Parietal lobe (tissue), 2 donors: ENCODE data around the gene IL15RA.

- RAMPAGE, long total RNA, result no peak
Observed at GRCh38 chr10:5888603-5889583, 800 bp downstream of the ANKRD16 start.

DNA sequence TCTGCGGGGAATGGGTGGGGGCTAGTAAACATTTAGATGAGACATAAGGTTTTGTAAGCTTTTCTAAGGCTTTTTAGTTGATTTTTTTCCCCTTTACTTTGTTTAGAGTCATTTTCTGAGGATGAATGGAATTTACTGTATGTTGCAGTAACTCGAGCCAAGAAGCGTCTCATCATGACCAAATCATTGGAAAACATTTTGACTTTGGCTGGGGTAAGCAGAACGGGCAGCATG, 37.2 kb downstream of the FBH1 start:
- RAMPAGE, long total RNA, result no peak

DNA sequence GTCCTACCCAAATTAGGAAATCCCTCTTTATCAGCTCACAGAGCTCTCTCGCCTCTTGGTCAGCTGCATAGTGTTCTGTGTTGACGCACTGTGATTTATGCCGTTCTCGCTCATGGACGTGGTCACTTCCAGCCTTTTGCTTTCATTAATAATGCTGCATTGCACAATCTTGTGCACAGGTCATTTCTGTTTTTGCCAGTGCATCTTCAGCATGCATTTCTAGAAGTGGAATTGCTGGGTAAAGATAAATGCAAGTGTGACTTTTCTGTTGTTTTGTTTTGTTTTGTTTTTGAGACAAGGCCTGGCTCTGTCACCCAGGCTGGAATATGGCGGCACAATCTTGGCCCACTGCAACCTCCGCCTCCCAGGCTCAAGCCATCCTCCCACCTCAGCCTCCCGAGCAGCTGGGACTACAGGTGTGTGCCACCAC, 42.4 kb downstream of the FBH1 start:
- RAMPAGE, long total RNA, result no peak

- RAMPAGE, long total RNA, result no peak
Observed at GRCh38 chr10:5961307-5961936, 15.9 kb downstream of the IL15RA start.

- RAMPAGE, long total RNA, result no peak
Observed at GRCh38 chr10:5968824-5969344, 8.5 kb downstream of the IL15RA start.

- RAMPAGE, long total RNA, result no peak
Observed at GRCh38 chr10:5977160-5978101, at the start of gene IL15RA. TSS of gene IL15RA (minus strand) at chr10:5977543.

DNA sequence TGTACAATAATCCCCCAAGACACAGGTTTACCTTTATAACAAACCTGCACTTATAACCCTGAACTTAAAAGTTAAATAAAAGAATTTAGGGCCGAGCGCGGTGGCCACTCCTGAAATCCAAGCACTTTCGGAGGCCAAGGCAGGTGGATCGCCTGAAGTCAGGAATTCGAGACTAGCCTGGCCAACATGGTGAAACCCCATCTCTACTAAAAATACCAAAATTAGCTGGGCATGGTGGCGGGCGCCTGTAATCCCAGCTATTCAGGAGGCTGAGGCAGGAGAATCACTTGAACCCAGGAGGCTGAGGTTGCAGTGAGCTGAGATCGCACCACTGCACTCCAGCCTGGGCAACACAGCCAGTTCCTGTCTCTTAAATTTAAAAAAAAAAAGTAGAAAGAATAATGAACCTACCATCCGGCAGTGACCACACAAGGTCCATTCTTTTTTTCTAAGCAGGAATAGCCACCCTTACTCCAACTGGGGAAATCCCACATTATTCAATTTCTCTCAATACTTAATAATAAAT, 1.2 kb upstream of the IL15RA start:
- RAMPAGE, long total RNA, result no peak

DNA sequence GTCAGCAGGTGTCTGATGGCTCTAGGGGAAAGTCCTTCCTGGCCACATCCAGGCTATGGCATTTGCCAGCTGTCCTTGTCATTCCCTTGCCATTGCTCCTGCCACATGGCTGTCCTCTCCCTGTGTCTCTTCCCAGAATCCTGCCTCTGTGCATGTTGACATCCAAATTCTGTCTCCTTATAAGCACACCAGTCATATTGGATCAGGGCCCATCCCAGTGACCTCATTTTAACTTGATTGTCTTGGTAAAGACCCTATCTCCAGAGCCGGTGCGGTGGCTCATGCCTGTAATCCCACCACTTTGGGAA, 6.9 kb upstream of the IL15RA start:
- RAMPAGE, long total RNA, result no peak

DNA sequence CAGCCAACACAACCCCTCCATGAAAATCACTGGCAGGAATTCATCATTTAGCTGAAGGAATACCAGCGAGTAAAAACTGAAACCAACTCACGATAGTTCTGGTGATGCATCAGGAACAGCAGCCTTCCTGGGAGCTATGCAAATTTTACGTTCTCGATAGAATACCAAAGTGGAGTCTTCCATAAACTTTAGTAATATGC, 31.4 kb upstream of the IL15RA start:
- RAMPAGE, long total RNA, result no peak

DNA sequence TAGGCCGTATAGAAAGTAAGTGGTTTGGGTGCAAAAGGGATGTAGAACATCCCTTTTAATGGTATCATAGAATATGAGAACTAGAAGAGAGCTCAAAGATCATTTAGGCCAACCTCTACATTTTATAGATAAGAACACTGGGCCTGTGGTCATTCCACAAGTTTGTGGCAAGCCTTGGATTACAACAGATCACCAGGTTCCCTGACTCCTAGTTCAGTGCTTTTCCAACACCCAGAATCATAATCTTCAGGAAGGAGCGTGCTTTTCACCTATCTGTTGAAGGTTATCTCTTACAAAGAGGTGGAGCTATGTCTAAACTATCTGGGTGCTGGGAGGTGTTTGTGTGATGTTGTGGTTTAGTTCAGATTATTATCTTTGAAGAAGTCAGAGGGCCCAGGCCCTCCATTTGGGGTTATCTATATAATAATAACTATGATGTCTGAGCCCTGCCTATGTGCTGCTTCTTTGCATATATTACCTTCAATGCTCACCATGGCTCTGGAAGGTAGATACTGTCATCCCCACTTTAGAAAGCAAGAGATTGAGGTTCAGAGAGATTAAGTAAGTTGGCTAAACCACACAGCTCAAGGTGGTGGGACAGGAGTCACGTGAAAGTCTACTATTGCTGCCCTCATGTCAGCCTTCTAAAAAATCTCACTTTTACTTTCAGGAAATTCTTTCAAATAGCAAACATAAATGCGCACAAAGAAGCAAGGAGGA, 24.0 kb downstream of the IL2RA start:
- RAMPAGE, long total RNA, result no peak

DNA sequence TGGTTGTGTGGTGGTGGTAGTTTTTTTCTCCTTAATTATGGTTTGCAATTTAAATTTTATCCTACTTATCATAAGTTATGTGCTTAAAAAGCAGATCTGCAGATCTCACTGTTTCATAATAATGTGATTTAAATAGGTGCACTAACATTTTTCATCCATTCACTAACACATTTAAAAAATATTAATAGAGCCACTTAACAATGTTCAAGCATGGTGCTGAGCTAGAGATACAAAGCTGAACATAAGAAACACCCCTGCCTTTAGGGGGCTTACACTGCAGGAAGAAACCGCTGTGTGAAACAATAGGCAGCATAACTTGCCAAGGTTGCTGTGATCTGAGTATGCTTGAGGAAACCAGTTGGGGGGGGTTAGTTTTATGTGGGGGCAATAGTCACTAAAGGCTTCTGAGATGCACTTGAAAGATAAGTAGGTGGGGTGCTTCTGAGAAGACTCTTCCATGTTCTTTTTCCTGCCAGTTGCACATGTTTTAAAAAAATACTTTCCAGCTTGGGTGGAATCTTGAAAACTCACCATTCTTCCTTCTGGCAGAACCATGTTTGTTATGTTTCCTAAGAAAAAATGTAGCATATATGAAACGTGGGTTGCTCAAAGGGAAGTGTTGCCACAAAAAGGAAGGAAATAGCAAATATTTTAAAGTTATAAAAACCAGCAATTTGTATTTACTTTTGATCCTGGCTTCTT, 2.8 kb downstream of the RBM17 start:
- RAMPAGE, long total RNA, result no peak

GRCh38 chr10:6096893-6097508, 8.2 kb downstream of the RBM17 start:
- RAMPAGE, long total RNA, result no peak

GRCh38 chr10:6114612-6115267, 25.9 kb downstream of the RBM17 start:
- RAMPAGE, long total RNA, result no peak

DNA sequence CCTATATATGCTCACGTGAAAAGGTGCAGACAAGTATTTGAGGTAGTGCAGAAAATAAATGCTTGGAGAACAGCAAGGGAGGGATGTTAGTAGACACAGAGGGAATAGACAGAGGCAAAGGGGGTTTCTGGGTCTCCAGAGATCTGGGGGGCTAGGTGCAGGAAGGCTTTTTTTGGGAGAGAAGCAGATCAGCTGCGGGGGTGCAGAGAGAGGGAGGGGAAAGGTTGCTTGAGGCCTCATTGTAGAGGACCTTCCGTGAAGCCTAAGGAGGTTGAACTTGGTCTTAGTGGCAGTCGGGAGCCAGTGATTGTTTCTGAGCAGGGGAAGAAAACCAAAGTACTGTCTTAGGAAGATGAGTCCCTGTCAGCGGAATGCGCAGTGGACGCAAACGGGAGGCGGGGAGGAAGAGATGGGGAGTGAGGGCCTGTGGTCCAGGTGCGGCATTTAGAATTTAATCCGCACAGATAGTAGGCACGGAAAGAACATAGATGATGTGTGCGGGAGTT, 29.2 kb upstream of the PFKFB3 start:
- RAMPAGE, long total RNA, result no peak

GRCh38 chr10:6232527-6232917, 29.8 kb downstream of the PFKFB3 start:
- RAMPAGE, long total RNA, result no peak

DNA sequence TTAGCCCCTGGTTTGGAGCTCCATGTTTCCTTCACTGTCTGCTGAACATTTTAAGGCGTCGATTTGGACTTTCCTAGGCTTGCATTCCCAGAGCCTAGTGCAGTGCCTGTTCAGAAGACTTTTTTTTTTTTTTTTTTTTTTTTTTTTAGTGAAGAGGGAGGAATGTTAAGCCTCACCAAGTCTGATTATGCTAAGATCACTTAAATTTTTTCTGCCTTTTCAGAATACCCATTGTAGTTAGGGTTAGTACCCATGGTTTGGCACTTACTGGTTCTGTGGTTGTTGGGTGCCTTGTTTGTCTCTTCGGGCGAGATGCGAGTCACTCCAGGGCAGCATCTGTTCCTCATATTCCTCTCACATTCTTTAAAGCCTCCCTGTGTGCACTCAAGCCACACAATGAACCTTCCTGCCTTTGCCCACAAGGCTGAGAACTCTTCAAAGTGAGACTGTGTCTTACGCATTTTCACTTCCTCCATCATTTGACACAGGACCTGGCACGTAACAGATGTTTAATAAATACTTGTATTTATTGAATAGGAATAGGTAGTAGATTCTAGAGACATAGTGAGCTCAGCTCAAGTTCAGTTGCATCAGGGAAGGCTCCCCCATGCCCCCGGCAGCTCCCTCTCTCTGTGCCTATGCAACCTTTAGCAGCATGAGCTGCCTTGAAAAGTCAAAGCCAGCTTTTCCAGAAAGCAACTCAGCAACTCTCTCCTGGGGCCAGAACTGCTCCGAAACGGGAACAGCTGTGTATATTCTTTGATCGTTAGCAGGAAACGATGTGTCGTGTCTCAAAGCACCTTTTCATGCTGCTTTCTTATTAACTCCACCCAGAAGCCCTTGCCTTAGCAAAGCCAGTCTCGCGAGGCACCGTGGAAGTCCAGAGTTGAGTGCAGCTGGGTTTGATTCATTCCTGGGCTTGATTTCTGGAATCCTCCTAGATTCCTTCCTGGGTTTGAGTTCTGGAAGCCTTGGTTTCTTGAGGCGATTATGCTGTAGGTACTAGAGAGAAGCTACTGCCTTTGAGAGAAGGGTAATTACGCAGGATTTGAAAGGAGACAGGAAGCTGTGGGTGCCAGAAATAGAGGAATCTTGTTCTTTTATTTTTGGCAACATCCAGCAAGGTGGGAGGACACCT, 97.5 kb downstream of the PFKFB3 start:
- RAMPAGE, long total RNA, result no peak

DNA sequence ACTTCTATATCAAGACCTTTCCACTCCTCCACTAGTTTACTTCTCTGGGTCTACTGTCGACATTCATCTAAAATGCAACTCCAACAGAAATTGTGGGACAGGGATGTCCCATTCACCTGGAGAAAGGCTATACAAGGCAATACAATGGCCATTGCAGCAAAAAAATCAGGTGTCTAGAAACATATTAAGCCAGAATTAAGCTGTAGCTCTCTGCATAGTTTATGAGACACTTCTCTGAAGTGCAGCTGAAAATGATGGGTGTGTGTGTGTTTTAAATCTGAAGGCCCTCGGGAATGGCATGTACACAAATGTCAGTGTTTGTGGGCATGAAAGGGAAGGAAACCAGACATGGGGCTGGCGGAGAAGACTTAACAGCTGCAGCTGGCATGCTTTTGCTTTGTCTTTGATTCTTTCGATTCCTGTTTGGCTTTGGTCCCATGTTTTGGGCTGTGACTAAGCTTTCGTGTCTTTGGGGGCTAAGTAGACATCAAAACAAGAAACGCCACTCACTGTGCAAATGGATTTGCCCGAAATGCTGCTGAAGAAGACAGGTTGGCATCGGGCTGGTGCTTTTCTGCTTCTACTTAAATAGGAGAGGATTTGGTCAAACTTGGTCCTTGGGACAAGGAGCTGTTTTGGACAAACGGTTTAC, 179.3 kb downstream of the PFKFB3 start:
- RAMPAGE, long total RNA, result no peak

- RAMPAGE, long total RNA, result no peak
Observed at GRCh38 chr10:6382793-6383393, 180.2 kb downstream of the PFKFB3 start.

GRCh38 chr10:6386100-6386809, 183.5 kb downstream of the PFKFB3 start:
- RAMPAGE, long total RNA, result no peak

DNA sequence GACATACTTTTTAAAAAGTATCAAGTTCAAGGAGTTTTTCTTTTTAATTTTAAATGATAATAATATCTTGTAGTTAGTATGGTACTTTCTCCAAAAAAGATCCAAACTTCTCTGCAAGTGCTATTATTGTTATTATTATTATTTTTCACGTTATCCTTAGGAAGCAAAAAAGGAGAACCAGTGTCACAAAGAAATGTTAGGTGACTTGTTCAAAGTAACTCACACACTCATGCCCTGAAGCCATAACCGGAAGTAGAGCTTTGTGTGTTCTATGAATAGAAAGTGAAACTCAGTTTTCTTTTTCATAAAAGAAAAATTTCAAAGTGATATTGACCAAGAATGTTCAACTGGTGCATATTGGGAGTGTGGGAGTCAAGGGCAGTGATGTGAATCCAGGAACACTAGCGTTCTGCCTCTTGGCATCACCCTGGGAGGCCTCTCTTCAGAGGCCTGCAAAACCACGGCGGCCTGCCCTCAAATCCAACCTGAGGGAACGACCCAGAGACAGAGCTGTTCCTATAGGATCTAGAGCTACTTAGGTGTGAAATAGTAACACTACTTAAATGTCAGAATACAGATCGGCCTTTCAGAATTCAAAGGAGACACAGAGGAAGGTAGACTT, 106.1 kb downstream of the PRKCQ start:
- RAMPAGE, long total RNA, result no peak